Camera-type eye (tissue), 1 donor: Measurements from ENCODE around the genes ANTXR2 and RASGEF1B.

- RAMPAGE, long total RNA, result no peak
Observed at GRCh38 chr4:78805752-78806775, 29.9 kb downstream of the BMP2K start.

GRCh38 chr4:78873100-78873683 lies 66.0 kb downstream of the PAQR3 start:
- RAMPAGE, long total RNA, result no peak

GRCh38 chr4:79209994-79210898 lies 115.6 kb downstream of the NAA11 start:
- RAMPAGE, long total RNA, result no peak

GRCh38 chr4:80071269-80071845 lies 1.7 kb downstream of the ANTXR2 start:
- RAMPAGE, long total RNA, result no peak

DNA sequence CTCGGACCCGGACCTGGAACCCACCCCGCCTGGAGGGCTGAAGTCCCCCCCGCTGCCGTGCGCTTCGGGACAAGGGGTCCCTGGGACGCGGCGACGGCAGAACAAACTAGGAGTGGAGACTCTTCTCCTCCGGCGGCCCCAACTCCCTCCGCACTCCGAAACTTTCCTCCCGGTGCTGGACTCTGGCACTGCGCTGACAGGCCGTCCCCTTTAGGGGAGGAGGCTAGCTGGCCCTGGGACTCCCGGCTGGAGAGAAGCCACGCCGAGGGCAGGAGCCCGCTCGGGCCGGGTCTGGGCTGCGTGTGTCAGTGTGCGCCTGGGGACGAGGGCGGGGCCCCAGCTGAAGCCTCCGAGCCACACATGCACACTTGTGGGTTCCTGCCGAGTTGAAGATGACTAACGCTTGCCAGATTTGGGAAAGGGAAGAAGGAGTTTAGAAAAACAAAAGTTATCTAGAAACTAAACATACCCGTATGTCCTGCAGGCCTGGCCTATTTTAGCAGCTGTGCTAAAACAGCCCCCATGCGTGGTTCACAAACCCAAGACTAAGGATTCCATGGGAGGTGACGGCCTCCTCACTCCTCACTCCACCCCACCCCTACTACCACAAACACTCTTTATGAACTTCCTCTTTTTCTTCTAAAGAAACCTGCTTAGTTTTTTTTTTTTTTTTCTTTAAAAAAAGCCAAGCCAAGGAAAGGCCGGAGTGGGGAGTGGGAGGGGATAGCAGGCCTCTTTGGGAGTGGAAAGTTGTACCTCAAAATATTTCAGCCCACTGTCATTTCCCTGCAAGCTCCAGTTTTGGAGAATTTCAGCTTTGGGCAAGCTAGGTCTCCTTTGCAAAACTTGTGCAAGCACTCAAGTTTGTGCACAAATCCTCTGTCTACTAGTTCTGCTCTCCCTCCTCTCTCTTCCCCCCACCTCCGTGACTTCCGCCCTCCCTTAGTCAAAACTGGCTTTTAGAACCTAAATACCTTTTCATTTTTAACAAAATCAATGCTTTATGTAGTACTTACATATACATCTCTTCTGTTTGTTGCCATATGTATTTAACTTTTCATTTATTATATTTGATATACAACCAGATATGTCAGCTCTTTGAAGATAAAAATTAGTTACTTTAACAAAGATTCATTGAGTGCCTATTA lies at the start of gene ANTXR2:
TSS of gene ANTXR2 (minus strand) at position 304 of the 1,148 bp plus-strand sequence.
- RAMPAGE, long total RNA, result no peak

GRCh38 chr4:80125796-80126212 lies 52.8 kb upstream of the ANTXR2 start:
- RAMPAGE, long total RNA, result no peak

DNA sequence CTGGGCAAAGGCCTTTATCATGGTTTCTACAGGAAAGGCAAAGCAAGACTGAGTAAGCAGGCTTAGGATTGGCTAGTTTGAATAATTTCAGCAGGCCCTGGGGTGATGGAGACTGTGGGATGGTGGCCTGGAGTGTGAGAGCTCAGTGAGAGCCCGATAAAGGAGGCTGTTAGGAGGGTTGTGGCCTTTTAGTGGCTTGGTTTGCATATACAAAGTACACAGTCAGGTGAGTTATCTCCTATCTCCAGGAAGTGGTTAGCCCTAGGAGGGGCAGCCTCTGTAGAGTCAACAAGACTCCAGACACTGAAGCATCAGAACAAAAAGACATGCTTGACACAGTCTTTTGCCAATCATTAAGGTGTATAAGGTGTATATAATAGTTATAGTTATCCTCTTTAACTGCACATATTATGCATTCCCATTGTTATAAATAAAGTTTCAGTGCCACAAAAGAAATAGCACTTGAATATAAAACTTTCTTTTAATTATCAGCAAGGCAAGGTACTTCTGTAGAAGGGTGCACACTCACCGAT lies 157.3 kb downstream of the CFAP299 start:
- RAMPAGE, long total RNA, result no peak

GRCh38 chr4:81164501-81165167 lies 50.4 kb downstream of the PRKG2 start:
- RAMPAGE, long total RNA, result no peak

DNA sequence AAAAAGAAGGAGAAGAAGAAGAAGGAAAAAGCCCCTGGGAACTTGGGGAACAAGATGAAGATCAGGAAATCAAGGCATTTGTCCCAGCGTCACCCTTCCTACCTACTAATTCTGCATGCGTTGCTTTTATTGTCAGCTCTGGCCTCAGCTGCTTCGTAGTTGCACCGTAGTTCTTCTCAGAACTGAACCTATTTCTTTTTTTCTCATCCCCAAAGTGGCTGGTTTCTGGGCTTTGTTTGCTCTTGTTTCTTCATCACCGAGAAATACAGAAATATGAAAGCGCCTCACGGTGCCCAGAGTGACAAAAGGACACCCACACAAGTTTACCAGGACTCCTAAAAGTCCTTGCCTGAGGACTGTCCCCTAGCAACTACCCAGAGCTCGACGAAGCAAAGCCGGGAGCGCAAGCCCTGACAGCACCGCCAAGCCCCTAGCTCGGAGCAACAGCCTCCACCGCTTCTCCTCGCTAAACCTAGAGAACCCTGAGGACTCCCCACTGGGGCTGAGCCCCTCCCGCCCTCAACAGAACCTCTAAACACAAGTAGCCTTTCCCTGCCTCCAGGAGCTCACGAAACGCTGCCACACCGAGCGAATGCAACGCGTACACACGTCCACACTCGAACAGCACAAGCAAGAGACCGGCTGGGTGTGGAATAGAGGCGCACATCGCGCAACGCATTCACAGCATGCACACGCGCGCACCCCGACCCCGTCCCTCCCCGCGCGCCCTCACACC lies 688 bp downstream of the PRKG2 start:
- RAMPAGE, long total RNA, result no peak

DNA sequence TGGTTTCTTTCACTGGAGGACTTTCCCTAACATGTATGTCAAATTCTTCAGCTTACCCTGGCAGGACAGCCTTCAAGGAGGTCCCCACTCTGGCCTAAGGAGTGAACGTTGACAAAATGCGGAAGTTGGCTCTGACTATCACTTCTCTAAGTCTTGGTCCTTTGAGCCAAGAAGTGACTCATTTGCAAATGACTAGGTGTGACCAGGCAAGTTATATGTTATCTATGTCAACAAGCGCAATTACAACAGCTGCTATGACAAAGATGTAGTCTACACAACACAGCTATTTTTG lies 50.3 kb downstream of the RASGEF1B start:
- RAMPAGE, long total RNA, result no peak

GRCh38 chr4:81471397-81471959 lies at the start of gene RASGEF1B:
TSS of gene RASGEF1B (minus strand) at chr4:81471907.
- RAMPAGE, long total RNA, result no peak

DNA sequence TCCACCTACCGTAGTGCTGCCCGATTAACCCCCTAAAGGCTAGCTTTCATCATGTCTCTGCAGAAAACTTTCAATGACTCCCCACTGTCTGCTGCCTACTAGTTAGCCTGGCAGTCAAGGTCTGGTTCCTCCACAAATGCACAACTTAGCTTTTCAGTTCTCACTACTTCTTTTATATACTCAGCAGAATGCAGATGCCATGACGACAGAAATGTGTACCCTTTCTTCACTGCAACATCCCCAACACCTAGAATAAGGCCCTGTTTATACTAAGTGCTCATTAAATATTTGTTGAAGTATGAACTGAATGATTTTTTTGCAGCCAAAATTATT lies 30.9 kb upstream of the RASGEF1B start:
- RAMPAGE, long total RNA, result no peak

- RAMPAGE, long total RNA, result no peak
Observed at GRCh38 chr4:81566068-81566918, 94.6 kb upstream of the RASGEF1B start.

GRCh38 chr4:82355024-82355474 lies 18.7 kb downstream of the HNRNPD start:
- RAMPAGE, long total RNA, result no peak

- RAMPAGE, long total RNA, result no peak
Observed at GRCh38 chr4:82362702-82363085, 11.1 kb downstream of the HNRNPD start.

DNA sequence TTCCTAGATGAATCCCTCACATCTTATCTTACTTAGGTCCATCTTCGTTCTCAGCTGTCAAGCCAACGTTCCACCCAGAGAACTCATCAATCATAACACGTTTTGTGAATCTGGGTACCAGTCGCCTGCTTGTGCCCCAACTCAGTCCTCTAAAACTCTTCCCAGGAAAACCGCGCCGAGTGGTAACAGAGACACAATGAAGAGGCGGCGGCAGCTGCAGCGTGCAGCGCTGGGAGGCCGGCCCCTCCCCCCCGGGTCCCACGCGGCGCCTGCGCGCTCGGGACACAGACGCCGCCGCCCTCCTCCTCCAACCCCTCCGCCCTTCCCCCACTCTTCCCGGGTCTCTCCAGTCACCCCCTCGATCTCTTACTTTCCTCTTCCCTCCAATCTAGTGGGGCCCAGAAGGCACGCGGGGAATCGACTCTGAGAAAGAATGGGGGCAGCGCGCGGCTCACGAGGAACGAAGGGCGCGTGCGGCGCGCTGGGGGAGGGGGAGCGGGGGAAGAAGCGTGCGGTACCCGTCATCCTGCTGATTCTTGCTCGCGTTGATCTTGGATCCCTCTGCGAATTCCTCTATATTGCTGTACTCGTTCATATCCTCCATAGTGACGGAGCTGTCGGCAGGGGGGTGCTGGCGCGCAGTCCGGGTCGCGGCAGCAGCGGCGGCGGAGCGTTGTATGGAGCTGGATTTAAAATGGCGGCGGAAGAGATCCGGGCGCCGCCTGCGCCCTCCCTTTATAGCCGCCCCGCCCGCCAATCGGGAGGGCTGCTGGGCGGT lies 1.3 kb downstream of the HNRNPDL start:
- RAMPAGE, long total RNA, result start-site peak on the minus strand centred at position 687 of the sequence, 46 bp wide, 677 reads

- RAMPAGE, long total RNA, result no peak
Observed at GRCh38 chr4:82899838-82900021, 805 bp upstream of the THAP9 start.

- RAMPAGE, long total RNA, result no peak
Observed at GRCh38 chr4:83051236-83051778, 16.3 kb downstream of the COPS4 start.

DNA sequence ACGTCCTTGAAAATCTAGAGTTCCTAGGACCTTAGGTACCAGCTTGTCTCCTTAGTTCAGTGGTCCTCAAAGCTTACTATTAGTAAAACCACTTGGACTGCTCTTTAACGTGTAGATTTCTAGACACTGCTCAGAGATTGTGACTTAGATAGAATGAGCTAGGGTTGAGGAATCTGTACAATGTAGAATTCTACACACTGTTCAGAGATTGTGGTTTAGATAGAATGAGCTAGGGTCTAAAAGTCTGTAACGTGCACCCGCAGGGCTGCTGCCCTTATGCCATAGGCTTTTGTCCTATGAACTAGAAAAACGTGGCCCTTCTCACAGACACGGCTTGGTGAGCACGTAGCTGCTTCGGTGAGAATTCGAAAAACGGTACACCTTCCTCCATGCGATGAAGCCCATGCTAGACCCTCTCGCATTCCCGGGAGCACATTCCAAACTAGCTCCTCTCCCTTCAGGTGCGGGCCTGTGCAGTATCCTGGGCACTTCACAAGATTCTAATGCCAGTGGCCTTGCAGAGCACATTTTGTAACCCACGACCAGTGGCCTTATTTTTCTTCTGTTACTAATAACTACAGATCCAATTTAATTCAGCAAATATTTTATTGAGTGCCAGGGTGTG lies 1.5 kb downstream of the PLAC8 start:
- RAMPAGE, long total RNA, result no peak

- RAMPAGE, long total RNA, result no peak
Observed at GRCh38 chr4:83247652-83248360, 36.8 kb downstream of the COQ2 start.